Mammary microvascular endothelial cell (primary cell): Measurements from ENCODE around the gene TMEM19.

GRCh38 chr12:69588750-69589956, 3.9 kb downstream of the CCT2 start:
- RAMPAGE, long total RNA, result no peak

- RAMPAGE, long total RNA, result no peak
These were observed 40.0 kb downstream of the RAB3IP start for GRCh38 chr12:69778624-69779148.

GRCh38 chr12:70013277-70013668, 188.2 kb downstream of the MYRFL start:
- RAMPAGE, long total RNA, result no peak

GRCh38 chr12:70334787-70335167, 31.3 kb upstream of the KCNMB4 start:
- RAMPAGE, long total RNA, result no peak

- RAMPAGE, long total RNA, result no peak
These were observed 116.3 kb downstream of the PTPRB start for GRCh38 chr12:70520687-70521635.

GRCh38 chr12:70606071-70606378, 31.2 kb downstream of the PTPRB start:
- RAMPAGE, long total RNA, result no peak

- RAMPAGE, long total RNA, result no peak
These were observed 24.6 kb upstream of the PTPRB start for GRCh38 chr12:70661711-70662258.

DNA sequence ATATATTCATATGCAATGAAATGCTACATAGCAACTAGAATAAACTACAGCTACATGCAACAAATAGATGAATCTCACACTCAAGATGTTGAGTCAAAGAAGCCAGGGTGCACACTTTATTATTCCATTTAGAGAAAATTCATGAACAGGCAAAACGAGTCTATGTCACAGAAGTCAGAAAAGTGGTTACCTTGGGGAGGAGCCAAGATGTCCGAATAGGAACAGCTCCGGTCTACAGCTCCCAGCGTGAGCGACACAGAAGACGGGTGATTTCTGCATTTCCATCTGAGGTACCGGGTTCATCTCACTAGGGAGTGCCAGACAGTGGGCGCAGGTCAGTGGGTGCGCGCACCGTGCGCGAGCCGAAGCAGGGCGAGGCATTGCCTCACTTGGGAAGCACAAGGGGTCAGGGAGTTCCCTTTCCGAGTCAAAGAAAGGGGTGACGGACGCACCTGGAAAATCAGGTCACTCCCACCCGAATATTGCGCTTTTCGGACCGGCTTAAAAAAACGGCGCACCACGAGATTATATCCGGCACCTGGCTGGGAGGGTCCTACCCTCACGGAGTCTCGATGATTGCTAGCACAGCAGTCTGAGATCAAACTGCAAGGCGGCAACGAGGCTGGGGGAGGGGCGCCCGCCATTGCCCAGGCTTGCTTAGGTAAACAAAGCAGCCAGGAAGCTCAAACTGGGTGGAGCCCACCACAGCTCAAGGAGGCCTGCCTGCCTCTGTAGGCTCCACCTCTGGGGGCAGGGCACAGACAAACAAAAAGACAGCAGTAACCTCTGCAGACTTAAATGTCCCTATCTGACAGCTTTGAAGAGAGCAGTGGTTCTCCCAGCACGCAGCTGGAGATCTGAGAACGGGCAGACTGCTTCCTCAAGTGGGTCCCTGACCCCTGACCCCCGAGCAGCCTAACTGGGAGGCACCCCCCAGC, 39.6 kb downstream of the TSPAN8 start:
- RAMPAGE, long total RNA, result no peak

- RAMPAGE, long total RNA, result no peak
These were observed 35.6 kb downstream of the LGR5 start for GRCh38 chr12:71475175-71475633.

DNA sequence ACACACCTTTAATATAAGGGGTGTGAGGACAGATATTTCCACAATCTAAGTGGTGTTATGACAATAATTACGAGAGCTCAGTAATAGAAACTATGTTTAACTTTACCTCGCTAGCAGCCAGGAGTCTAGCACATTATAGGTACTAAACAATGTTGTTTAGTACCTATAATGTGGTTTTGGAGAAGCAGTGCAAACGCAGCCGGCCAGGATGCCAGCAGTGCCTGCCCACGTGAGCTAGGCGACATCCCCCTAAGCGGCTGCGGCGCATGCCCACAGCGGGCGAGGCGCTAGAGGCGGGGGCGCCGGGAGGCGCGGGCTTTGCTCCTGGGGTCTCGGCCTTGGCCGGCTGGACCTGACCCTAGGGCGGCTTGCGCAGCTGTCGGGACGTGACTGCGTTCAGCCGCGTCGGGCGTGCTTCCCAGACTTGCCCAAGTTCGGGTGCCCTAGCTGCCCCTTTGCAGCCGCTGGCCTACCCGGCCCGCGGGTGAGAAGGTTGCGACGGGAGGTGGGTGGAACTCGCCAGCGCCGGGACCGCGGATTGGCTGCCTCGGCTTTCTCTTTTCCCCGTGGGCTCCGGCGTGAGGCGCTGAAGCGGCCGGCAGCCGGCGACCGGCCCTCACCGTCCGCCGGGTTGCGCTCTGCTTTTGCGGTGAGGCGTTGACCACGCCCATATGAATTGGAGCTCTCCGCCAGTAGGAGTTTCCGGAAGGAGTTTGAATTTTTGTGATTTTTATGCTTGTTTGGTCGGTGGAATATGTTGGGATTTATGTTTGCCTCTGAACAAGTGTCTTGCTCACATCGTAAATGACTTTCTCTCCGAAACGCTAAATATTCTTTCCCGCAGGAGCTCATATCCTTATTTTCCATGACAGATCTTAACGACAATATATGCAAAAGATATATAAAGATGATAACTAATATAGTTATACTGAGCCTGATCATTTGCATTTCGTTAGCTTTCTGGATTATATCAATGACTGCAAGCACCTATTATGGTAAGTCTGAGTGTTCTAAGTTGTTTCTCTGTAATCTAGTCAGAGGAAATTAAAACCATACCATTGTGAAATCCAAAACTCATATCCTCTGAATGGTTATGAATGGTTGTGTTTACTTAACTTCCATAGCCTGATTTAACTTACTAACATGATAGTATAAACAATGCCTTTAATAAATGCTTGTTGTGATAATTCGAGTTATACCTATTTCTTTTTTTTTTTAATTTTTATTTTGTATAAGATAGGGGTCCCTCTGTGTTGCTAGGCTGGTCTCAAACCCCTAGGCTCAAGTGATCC, at the start of gene TMEM19:
TSS of gene TMEM19 (plus strand) at position 267 of the 1,292 bp plus-strand sequence.
- RAMPAGE, long total RNA, result no peak

DNA sequence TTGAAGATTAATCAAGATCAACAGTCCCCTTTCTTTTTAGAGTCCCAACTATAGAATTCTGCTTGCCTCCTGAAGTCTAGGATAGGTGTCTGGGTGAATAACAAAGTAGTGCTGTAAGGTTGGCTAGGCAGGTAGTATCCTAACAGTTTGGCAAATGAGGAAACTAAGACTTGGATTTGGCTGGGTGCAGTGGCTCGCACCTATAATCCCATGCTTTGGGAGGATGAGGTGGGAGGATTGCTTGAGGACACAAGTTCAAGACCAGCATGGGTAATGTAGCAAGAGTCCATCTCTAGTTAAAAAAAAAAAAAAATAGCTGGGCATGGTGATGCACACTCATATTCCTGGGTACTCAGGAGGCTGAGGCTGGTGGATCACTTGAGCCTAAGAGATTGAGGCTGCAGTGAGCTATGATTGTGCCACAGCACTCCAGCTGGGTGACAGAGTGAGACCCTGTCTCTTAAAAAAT, 6.1 kb downstream of the RAB21 start:
- RAMPAGE, long total RNA, result no peak

DNA sequence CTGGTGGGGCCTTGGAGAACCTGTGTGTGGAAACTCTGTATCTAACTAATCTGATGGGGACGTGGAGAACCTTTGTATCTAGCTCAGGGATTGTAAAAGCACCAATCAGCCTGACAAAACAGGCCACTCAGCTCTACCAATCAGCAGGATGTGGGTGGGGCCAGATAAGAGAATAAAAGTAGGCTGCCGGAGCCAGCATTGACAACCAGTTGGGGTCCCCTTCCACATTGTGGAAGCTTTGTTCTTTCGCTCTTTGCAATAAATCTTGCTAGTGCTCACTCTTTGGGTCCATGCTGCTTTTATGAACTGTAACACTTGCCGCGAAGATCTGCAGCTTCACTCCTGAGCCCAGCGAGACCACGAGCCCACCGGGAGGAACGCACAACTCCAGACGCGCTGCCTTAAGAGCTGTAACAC, 86.3 kb upstream of the TRHDE start:
- RAMPAGE, long total RNA, result no peak

- RAMPAGE, long total RNA, result no peak
These were observed 17.6 kb upstream of the TRHDE start for GRCh38 chr12:72254166-72255464.

DNA sequence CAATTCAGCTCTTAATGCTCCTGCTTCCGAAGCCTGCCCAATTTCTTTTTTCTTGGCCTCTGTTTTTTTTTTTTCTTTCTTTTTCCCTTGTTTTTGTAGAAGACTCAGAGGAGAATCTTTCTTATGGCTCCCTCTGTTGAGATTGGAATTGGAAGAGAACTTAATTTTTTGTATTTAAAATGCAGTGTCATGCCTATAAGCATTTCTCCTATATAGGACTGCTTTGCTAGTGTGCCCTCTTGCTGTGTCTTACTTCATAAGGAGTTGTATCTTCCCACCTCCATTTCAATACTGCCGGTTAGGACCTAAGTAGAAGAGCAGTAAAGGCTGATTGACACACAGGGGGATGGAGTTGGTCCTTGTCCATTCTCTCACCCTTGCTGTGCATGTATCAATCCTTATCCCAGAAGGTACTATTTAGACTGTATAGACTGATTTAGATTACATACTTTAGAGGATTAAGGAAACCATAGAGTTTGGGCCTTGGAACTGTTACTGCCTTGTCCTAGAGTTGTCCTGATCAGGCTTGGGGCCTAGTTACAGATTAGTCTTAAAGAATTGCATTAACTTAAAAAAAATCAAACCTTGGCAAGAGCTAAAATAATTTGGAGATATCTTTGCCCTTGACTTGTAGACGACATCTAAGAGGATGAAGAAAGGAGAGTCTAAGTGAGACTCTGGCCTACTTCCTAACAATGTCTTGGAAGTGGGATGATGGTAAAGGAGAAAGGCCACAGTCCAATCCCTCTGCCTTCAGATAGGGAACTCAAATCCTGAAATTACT, 2.6 kb downstream of the ATXN7L3B start:
- RAMPAGE, long total RNA, result no peak

DNA sequence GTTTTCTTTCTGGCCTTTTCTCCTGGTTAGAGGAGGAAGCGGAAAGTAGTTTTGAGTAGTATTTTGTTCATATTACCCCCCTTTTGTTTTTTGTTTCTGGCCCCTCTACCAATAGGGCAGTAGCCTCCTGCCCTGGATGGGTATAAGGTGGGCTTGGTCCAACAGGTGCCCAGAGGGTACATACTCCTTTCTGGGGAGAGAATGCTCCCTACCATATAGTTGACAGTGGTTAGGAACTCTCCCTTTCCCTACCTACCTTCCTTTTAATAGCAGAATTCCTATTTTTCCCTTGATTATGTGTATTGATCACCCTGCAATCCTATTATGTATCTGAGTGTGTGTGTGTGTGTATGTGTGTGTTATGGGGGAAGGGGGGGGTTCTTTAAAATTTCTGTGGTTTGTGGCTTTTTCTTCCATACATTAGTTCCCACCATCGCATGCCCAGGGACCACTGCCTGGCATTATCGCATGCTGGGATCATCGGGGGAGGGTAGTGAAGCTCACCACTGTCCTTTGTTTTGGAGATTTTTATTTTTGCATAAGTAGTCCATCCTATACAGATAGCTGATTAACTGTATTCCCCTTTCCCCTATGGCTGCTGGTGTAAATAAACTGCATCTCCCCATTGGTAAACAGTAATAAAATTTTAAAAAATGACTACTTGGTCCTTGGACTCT, 3.3 kb downstream of the ATXN7L3B start:
- RAMPAGE, long total RNA, result no peak

GRCh38 chr12:74963749-74964220, 245.9 kb downstream of the KCNC2 start:
- RAMPAGE, long total RNA, result no peak

- RAMPAGE, long total RNA, result no peak
These were observed 161.5 kb downstream of the KCNC2 start for GRCh38 chr12:75048107-75048606.

GRCh38 chr12:75660010-75660223, 148.5 kb upstream of the KRR1 start:
- RAMPAGE, long total RNA, result no peak

GRCh38 chr12:75706717-75707239, 195.4 kb upstream of the KRR1 start:
- RAMPAGE, long total RNA, result no peak

DNA sequence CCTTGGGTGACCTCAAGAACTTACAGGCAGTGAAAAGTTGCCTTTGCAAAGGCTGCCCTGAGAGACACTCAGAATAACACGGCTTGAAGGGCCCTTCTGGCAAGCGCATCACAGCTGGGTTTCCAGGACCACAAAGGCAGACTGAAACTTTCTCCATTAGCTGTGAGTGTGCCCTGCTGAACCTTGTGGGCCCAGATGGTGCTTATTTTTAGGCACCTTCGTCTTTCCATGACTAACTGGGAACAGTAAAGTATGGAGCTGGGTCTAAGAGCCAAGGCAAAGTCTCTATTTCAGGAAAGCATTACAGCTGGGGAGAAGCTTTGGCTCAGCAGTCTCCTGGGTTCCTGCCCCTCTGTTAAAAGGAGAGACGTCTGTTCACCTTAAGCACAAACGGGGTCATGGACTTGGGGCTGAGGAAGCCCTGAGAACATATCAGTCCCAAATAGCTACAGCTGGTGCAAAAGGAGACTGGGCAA, 271.7 kb upstream of the KRR1 start:
- RAMPAGE, long total RNA, result no peak